ENCODE measurements around the genes RNF212B and NGDN.

DNA sequence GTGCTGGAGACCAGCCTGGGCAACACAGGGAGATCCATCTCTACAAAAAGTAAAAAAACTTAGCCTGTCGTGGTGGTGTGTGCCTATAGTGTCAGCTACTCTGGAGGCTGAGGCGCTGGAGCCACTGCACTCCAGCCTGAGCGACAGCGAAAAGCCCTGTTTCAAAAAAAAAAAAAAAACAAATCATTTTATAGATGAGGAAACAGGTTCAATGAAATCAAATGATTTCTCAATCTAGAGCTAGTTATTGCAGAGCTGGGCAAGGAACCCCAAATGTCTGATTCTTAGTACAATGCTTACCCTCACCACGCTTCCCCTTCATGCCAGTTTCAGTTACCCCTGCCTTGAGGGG is 761 bp downstream of the PSMB5 start:
- PRO-cap, 3 experiments: no peak in any of the 3 experiments

- PRO-cap, 3 experiments: no peak in any of the 3 experiments
Observed at GRCh38 chr14:23055979-23056446, 1.3 kb downstream of the CDH24 start.

DNA sequence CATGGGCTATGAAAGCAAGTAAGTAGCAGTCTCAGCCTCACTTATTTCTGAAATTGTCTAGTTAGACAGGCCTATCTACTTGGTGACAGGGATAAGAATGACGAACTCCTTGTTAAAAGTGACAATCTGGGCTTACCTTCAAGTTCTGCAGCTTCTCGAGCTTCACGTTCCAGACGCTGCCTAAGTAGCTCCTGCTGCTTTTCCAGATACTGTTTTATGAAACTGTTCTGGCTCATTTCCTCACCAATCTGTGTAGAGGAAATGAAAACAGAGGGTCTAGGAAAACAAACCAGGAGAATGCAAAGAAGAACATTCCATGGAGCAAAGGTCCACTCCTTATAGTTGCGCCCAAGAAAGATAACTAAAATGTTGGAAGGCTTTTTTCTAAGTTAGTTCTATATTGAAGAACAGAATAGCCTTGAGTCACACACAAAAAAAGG is 4.5 kb downstream of the ACIN1 start:
- PRO-cap, 3 experiments: peak in 1 of 3 experiments; most common plus-strand start position 141 of the sequence (in 1)

GRCh38 chr14:23097932-23098994 is 3.0 kb downstream of the C14orf119 start:
- PRO-cap, 3 experiments: no peak in any of the 3 experiments

- PRO-cap, 3 experiments: no peak in any of the 3 experiments
Observed at GRCh38 chr14:23123306-23123977, 4.4 kb upstream of the CEBPE start.

DNA sequence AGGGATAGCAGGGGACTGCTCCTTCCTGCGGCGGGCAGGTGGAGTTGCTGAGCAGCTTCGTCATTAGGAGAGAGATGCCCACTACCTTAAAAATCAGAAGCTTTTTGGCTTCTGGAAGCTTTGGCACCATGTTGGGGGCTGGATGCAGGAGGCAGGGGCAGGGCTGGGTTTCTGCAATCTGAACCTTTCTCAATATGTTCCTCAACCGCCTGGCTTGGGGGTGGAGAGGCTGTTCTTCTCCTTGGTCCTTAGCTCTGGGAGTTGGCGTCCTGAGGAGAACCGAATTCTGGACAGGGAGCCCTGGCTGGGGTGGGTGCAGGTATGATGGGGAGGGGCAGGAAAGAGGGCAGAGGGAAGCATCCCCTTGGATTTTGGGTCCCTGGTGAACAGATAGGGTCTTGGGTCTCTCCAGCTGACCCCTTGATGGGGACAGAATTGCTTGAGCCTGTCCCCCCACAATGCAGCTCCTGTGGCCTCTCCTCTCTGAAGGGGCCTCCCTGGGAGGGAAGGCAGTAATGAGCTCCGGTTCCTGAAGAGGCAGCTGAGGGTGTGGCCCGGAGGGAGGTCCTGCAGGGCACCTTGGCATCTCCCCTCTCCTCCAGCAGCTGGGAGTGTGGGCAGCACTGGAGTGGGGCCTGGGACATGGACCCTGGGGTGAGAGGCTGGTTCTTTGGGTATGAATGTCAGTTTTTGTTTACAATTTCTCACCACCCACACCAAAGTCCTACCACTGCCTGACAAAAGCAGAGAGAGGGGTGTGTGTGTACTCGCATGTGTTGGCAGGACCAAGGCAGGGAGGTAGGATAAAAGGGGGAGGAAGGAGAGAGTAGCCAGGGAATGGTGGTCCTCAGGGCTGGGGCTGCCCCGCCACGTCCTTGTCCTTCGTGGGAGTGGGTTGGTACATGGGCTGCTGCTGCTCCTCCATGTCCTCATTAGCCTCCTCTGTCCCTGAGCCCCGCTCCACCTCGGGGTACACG is 7.6 kb upstream of the CEBPE start:
- PRO-cap, 3 experiments: no peak in any of the 3 experiments

GRCh38 chr14:23142020-23142517 is 23.0 kb upstream of the CEBPE start:
- PRO-cap, 3 experiments: no peak in any of the 3 experiments

DNA sequence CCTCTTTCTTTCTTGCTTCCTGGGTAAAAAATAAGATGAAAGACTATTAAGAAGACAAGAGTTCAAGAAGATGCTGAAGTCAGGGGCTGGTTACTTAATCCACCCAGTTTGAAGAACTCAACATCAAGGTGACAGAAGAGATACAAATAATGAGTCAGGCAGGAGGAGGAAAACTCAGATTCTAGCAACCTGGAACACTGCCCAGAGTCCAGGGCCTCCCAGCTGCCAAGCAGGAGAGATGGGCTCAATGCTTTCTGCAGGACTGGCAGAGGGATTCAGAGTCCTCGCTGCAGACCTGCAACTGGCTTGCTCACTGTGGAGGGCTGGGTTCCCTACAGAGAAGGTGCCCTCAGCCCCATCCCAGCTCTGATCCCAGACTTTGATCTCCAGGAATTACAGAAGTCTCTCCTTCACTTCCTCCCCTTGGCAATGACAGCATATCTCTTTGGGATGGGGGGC is 28.6 kb upstream of the CEBPE start:
- PRO-cap, 3 experiments: no peak in any of the 3 experiments

DNA sequence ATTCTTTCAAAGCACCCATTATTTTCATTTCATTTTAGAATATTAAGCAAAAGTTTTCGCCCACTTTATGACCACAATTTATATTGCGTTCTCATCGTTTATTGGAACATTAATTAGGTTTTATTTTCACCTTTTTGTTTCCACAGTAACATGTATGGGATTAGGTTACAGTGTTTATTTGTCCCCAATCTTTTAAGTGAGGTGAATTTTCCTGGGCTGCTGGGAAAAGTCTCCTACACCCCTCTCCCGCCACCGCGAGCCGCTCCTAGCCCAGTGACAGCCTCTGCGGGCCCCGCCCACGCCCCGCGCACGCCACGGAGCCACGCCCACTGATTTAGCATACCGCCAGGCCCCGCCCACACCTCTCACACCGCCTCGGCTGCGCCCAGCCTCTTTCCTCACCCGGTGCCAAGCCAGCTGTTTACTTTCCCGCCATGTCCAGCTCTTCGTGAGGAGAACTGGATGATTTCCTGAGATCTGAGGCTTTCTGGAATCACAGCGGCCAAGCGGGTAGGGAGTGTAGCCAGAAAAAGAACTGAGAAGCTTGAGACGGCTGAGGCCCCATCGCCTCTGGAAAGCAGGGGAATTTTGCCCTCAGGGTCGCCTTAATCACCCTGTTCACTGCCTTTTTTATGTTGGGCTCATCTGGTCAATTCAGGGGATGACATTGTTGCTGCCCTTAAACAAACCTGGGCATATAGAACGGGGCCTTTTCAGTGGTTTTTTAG is at the start of gene RNF212B:
RNF212B (plus strand) TSS at position 391 of the 728 bp plus-strand sequence.
- PRO-cap, 3 experiments: no peak in any of the 3 experiments

GRCh38 chr14:23286220-23287082 is 519 bp upstream of the HOMEZ start:
- PRO-cap, 3 experiments: peak in 3 of 3 experiments; most common plus-strand start chr14:23286435 (in 2); most common minus-strand start chr14:23286601 (in 2)

DNA sequence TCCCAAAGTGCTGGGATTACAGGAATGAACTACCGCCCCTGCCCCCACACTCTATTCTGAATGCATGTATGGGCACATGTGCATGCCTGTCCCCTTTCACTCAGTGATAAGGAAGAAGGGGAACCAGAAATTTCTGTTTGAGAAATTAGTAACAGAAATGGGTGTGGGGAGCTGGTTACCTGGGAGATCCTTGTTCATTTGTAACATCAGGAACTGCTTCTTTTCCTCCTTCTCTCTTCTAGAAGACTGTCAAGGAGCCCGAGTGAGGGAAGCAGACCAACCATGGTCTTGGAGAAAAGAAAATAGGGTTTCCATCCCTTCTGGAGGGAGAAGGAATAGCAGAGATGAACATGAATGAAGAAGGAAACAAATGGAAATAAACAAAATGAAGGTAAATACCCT is 3.4 kb downstream of the PPP1R3E start:
- PRO-cap, 3 experiments: no peak in any of the 3 experiments

DNA sequence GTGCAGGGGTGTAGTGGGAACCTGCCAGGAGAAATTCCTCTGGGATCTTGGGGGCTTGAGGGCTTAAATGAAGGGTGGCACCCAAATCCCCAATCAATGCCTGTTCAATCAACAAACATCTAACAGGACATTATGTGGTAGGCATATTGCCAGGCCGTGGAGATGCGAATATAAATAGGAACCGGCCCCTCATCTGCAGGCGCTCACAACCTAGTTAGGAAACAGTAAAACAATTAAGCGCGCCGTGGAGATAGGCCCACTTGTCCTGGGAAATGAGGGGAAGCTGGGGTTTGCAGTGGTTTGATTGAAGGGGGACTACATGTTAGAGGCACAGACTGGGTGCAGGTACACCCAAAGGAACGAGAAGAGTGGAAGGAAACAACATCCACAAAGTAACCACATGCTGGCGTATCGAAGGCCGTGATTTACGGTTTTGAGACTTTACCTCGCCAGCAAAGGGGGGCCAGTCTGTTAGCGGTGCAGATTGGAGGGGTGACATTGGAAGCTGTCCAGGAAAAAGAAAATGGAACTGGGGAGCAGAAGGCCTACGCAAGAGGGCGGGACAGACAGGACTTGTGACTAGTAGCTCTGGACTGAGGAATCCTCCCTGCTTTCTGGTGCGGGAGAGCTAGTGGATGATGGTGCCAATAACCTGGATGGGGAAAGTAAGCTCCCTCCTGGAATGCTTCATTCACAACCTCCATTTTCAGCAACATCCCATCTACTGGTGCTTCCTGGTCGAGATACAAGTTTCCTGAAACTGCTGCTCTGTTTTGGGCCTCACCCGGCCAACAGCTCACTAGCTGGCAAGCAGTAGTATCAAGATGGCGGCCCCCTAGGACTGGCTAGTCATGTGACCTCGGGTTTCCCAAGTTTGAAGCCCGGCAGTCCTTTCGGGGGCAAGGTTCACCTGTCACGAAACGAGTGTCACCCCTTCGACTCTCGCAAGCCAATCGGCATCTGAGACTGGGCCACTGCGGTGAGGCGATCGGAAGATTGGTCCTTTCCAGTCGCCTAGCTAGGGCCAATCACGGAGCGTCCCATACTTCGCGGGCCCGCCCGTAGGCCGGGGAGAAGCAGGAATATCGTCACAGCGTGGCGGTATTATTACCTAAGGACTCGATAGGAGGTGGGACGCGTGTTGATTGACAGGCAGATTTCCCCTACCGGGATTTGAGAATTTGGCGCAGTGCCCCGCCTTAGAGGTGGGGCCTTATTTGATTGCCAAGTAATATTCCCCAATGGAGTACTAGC is 708 bp upstream of the PABPN1 start:
- PRO-cap, 3 experiments: peak in 3 of 3 experiments; most common minus-strand start position 843 of the sequence (in 2)

GRCh38 chr14:23364590-23364826 is 464 bp downstream of the EFS start:
- PRO-cap, 3 experiments: no peak in any of the 3 experiments

DNA sequence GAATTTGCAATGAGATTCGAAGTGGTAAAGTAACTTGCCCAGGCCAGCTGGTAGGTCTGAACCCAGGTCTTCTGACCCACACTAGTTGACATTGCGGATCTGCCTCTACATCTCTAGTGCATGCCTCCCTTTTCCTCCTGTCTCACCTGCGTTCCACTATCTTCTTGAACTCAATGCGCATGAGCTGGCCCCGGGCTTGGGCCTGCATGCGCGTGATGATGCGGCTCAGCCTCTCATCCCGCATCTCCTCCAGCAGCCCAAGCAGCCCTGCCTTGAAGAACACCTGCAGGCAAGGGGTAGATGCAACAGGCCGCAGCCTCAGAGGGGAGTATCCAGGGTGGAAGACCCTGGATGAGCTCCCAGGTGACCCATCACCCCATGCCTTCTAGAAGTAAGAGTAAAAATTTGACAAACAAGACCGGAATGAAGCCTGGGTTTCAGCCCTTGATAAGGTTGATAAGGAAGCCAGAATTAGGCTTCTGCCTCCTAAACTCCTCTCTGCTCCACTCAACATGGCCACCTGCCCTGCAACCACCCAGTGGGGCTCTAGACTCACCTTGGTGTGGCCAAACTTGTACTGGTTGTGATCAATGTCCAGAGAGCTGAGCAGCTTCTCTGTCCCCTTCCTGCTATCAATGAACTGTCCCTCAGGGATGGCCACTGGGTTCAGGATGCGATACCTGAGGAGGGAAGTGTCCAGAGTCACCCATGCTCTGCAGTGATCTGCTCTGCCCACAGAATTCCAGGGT is 11.8 kb downstream of the MYH6 start:
- PRO-cap, 3 experiments: no peak in any of the 3 experiments

- PRO-cap, 3 experiments: no peak in any of the 3 experiments
Observed at GRCh38 chr14:23417009-23417564, 9.0 kb upstream of the MYH6 start.

GRCh38 chr14:23424548-23425020 is 10.9 kb downstream of the MYH7 start:
- PRO-cap, 3 experiments: no peak in any of the 3 experiments

DNA sequence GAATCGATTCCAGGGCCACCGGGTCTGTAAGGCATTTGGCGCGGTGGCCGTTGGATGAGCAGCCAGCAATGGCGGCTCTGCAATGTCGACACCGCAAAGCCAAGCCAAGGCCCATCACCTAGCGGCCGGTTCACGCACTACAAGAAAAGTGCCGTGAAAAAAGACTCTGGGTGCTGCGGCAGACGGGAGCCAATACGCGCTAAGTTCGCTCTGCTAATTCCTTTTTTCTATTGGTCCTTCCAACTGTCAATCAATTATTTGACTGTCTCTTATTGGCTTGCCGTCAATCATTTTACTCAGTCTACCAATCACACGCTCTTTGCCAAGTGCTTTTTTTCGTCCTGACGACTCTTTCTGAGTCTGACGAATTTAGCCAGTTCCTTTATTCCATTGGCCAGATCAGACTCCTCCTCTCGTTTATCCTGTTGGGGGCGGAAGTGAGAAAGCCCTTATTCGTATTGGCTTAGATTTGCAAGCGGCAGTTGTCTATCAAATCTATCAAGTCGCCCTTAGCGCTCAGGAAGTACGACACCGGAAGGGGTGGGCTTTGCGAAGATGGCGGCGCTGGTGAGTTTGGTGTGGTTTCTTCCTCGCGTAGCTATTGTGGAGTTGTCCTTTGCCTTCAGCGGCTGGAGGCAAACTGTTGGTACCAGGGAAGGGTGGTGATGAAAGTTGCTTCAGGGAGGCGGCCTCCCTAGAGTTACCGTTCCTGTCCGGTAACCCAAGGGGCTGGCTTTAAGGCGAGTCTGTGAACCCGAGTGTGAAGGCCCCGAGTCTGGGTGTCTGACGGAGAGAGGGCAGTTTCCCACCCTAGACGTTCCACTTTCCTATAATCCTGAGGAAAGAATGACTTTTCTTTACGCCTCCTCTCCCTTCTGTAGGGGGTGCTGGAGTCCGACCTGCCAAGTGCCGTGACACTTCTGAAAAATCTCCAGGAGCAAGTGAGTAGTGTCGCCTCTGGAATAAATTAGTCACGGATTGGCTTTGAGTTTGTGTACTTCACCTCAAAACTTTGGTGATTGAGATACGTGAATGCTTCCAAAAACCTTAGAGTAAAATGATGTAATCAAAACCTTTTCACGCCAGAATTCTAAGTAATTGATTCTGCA is at the start of gene NGDN:
NGDN (plus strand) TSS at position 543 of the 1,109 bp plus-strand sequence.
- PRO-cap, 3 experiments: peak in 3 of 3 experiments; most common plus-strand start position 550 of the sequence (in 3); most common minus-strand start position 90 of the sequence (in 1)

DNA sequence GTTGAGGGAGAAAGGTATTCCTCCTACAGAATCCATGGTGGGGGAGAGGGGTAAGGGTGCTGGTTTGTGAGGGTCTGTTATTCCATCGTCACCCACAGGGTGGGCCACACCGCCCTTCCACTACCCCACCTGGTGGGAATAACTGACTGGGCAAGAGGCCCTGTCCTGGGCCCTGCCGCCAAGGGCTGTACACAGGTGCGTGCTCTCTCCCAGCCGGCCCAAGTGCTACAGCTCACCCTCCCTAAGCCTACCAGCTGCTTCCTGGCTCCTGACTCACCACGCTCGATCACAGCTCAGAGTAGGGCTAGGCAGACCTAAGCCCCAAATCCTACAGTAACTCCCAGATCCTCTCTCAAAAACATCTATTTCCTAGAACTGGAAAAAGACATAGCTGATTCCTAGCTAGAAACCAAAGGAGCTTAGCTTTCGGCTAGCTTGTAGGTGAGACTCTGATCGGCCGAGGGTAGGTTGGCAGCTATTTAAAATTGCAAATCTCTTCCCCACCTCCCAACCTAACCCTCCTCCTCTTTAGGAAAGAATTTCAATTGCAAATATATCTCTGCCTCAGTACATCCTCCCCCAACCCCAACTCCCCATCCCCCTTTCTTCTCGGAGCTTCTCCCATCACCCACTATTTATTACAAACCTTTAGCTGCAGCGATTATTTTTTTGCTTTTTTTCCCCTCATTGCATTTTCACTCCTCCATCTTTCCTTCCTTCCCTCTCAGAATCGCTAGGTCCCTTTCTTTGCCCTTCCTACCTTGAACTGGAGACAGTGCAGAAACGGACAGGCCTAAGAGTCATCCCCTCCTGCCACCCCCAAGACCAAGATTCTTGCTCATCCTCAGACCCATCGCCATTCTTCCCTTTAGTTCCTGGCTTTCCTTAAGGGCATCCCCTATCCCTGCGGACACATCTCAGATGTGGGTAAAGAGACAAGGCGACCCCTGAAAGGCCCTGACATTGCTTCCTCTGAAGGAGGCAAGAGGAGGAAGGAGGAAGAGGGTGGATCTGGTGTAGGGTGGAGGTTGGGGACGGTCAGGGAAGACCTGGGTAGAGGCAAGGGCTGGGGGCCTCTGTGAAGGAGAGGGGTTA is 13.5 kb downstream of the ZFHX2 start:
- PRO-cap, 3 experiments: no peak in any of the 3 experiments

DNA sequence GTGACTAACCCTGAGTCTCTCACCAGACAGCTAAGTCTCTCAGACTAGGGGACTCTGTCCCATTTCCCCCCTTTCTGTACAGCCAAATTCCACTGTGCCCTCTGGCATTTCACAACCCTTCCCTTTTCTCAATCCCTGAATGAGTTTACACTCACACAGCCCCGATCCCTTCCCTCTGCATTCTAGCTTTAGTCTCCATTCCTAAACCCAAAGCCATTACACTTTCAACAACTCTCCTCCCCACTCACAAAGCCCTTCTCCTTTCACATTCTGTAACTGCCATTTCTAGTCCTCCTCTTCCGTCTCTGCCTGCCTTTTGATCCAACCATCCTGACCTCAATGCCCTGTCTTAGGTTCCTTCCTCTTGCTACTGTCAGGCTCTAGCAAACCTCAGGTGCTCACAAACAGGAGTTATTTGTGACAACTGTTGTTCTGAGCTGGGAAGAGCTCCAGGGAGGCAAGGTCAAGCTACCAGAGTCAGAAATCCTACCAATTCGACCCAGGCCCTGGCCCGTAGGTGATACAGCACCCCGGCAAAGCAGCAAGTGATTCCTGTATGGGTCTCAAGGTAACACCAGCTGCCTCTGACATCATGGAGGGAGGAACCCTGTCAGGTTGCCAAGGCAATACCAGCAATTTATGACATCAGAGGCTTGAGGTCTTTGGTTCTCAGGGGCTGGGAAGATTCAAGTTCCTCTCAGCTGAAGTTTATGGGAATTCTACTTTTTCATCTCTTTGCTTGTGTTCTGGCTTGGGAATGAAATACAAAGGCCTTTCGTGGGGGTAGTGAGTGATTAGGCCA is 3.5 kb downstream of the ZFHX2 start:
- PRO-cap, 3 experiments: no peak in any of the 3 experiments

- PRO-cap, 3 experiments: peak in 2 of 3 experiments; most common plus-strand start chr14:23630115 (in 2)
Observed at GRCh38 chr14:23629908-23630331, 6.2 kb upstream of the DHRS2 start.

All from Metastatic Breast Carcinoma in the Ovary (tissue), 3 donors.